ENCODE results near the genes TMCO3 and TFDP1.

DNA sequence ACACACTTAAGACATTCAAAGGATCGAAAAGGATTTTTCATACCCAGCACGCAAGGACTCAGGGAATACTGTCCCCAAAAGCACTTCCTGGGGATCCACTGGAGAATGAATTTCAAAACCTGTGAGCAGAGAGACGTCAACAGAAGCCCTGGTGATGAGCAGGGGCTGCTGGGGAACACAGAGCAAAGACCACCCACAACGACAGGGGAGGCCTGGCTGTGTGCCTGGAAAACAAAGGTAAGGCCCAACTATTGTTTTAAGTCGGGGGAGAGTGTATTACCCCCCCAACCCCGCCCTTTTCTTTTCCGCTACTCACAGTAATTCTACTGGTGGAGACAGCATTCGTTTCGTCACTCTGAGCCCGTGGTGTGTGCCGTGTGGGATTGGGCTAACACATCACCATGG is 18.5 kb upstream of the ADPRHL1 start:
- PRO-cap, result unidirectional peak, plus-strand start at position 353 of the sequence
- RAMPAGE, long total RNA, 2 experiments, result no peak in any of the 2 experiments

DNA sequence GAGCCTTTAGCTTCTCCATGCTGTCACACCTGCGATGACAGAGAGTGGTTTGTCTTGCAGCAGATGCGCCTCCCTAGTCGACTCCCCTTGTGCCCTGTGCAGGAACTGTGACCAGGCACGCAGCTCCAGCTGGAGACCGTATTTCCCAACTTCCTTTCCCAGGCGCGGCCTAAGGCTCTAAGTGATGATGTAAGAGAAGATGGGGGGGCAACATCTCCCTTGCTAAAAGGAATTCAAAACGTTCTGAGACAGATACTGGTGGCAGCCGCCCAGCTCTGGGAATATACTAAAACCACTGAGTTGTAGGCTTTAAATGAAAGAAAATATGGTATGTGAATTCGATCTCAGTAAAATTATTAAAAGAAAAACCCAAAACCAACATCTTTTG is 16.3 kb downstream of the DCUN1D2 start:
- PRO-cap, result unidirectional peak, minus-strand start at position 109 of the sequence
- RAMPAGE, long total RNA, 2 experiments, result no peak in any of the 2 experiments

DNA sequence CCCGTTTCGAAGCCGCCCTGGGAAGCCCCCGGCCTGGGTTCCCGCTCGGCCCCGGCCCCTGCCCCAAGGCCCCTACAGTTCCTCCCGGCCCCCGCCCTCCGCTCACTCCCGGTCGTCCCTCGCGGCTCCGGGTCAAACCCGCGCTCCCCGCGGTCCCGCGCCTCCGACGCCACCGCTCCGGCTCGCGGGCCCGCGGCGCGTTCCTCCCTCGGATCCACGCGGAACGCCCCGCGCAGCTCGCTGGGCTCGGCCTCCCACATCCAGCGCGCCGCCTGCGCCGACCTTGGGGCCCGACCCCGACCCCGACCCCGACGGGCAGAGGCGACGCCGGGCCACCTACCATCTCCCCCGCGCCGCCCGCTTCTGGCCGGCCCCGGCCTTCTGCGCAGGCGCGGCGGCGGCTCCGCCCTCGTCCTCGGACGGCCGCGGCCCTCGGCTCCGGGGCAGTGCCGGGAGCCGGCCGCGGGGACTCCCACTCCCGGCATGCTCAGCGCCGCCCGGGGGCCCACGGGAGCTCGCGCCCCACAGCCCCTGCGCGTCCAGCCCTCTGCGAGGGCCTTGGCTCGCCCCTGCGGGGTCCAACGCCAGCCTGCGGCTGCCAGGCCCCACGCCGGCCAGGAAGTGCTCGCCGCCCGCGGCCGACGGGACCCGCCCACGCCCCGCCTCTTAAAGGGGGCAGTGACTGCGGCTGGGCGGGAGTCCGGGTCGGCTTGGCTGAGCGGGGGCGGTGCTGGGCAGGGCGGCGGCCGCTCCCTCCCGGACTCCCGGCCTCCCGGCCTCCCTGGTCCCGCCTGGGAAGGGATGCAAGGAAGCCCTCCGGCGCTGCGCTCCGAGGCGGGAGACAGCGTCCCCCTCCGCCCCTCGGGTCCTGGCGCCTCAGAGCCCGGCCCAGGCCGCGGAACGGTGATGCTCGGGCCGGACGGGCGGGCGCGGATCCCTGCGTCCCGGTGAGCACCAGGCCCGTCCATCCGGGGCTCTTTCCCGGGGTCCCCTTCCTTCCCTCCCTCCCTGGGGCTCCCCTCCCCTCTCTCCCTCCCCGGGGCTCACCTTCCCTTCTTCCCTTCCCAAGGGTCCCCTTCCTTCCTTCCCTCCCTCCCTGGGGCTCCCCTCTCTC is at the start of gene TMCO3:
Gene TMCO3, plus strand, starts transcription at position 695 of the 1,114 bp plus-strand sequence.
- PRO-cap, result bidirectional peak, plus-strand start at position 525 of the sequence, minus-strand start at position 365 of the sequence; bidirectional peak, plus-strand start at position 698 of the sequence, minus-strand start at position 591 of the sequence
- RAMPAGE, long total RNA, 2 experiments, result start-site peak on the plus strand in 1 of 2 experiments, centred at position 770 of the sequence, 526 reads per replicate; start-site peak on the minus strand in 2 of 2 experiments, centred at positions 362 to 364 of the sequence, 81 to 103 reads per replicate

DNA sequence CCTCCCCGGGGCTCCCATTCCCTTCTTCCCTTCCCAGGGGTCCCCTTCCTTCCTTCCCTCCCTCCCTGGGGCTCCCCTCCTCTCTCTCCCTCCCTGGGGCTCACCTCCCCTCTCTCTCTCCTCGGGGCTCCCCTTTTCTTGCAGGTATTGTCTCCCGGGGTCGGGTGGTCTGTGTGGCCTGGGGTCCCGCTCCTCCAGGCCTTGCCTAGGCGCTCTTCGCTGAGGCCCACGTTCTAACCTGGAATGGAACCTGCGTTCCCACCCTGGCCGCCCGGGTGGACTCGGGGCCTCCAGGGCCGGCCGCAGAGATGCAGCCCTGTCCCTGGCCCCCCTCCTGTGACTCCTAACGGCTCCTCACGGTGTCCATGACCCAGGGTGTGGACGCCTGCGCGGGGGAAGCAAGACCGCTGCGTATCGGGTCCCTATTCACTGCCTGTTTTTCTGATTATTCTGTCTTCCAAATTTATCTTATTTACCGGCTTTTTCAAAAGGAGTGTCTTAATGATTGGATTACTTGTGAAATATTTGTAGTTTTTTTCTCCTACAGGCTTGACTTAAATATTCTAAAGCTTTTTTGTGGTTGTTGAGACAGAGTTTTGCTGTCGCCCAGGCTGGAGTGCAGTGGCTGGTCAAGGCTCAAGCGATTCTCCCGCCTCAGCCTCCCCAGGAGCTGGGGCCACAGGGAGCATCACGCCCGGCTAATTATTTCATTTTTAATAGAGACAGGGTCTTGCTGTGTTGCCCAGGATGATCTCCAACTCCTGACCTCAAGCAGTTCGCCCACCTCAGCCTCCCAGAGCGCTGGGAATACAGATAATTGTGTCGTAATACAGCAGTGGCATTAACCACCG is 845 bp downstream of the TMCO3 start:
- PRO-cap, result bidirectional peak, plus-strand start at position 373 of the sequence, minus-strand start at position 338 of the sequence
- RAMPAGE, long total RNA, 2 experiments, result no peak in any of the 2 experiments

GRCh38 chr13:113584133-113585115 is at the start of gene TFDP1:
TFDP1 (plus strand) TSS chr13:113584753.
- PRO-cap, result unidirectional peak, plus-strand start at chr13:113584750
- RAMPAGE, long total RNA, 2 experiments, result start-site peak on the plus strand in 1 of 2 experiments, at chr13:113584662-113584712 at its widest, 77 reads per replicate

- PRO-cap, result no peak
- RAMPAGE, long total RNA, 2 experiments, result no peak in any of the 2 experiments
These were observed 1.3 kb downstream of the TFDP1 start for GRCh38 chr13:113585990-113586209.

DNA sequence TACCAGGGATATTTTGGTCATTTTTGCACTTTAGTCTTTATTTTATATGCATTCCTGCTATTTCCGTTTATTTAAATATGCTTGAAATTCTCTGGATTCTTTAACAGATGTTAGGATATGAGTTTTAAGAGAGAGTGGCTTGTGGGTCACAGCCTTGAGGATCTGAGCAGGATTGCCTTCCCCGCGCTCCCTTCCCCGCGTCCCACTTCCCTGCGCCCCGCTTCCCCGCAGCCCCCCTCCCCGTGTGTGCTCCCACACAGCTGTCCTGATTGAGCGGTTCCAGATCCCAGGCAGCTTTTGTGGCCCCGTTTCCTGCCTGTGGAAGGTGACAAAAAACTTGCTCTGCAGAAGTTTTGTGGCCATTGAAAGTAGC is 31.7 kb downstream of the ATP4B start:
- PRO-cap, result no peak
- RAMPAGE, long total RNA, 2 experiments, result no peak in any of the 2 experiments

- PRO-cap, result no peak
- RAMPAGE, long total RNA, 2 experiments, result no peak in any of the 2 experiments
These were observed 24.2 kb downstream of the ATP4B start for GRCh38 chr13:113633608-113634391.

DNA sequence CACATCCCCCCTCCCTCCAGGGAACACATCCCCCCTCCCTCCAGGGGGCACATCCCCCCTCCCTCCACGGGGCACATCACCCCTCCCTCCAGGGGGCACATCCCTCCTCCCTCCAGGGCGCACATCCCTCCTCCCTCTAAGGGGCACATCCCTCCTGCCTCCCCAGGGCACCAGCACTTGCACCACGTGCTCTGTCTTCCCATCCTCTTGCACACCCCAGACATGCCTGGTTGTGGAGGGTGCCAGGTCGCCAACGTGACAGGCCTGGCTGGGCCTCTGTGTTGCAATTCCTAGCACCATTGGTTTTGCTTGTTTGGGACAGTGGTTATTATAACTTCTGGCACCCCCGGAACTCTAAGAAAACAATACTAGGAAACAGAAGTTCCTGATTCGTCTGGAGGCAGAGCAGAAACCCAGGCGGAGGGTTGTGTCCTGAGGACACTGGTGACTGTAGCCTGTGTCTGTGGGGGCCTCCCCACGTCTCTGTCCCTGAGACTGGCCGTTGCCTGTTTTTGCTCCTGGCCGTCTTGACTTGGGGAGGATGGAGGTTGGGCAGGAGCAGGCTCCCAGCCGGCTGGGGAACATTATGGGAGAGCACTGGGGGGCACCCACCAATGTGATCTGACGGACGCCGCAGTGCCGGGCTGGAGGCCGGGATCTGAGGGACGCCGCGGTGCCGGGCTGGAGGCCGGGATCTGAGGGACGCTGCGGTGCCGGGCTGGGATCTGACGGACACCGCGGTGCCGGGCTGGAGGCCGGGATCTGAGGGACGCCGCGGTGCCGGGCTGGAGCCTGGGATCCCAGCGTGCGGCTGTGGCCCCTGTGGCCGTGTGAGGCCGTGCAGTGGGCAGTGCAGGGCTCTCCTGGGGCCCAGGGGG is 46.2 kb downstream of the GAS6 start:
- PRO-cap, result bidirectional peak, plus-strand start at position 389 of the sequence, minus-strand start at position 301 of the sequence
- RAMPAGE, long total RNA, 2 experiments, result no peak in any of the 2 experiments

DNA sequence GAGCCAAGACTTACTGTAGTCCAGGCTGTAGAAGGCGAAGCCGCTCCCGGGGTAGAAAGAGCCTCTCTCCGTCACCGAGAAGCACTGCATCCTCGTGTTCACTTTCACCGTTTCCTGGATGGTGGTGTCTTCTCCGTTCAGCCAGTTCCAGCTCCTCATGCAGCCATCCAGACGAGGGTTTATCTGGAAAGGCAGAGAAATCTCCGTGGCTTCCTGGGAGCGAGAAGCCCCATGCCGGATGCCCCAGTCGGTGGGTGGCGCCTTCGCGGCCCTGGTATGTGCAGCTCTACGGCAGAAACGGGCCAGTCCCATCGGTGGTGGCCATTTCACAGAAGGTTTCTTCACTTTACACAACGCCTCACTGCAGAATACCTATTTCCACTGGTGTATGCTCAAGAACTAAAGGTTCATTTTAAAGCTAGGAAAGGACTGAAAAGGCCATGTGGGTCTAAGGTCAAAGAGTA is 36.9 kb downstream of the GAS6 start:
- PRO-cap, result no peak
- RAMPAGE, long total RNA, 2 experiments, result no peak in any of the 2 experiments

GRCh38 chr13:113832045-113833055 is 31.5 kb downstream of the GAS6 start:
- PRO-cap, result no peak
- RAMPAGE, long total RNA, 2 experiments, result no peak in any of the 2 experiments

GRCh38 chr13:113857912-113858516 is 5.9 kb downstream of the GAS6 start:
- PRO-cap, result no peak
- RAMPAGE, long total RNA, 2 experiments, result no peak in any of the 2 experiments

DNA sequence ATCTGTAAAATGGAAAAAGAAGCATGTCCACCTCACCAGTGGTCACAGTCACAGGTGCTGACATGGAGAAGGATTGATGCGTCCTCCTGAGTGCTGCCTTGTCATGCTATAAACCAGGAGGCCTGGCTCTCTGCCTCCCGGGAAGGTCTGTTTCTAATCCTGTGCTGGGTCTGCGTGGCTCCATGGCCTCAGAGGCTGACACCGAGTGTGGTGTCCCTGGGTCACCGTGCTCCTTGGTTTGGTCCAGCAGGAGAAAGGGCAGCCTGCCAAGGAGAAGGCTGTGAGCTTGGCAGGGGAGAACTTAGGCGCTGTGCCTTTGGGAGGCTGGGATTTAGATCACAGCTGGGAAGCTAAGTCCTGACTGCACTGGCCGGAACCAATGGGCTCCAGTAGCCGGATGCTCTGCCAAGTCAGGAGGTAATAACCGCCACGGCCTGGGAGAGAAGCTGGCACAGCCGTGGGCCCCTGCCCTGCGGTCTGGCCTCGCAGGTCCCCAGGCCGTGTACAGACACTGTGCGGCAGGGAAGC is 45.2 kb downstream of the C13orf46 start:
- PRO-cap, result no peak
- RAMPAGE, long total RNA, 2 experiments, result no peak in any of the 2 experiments

- PRO-cap, result no peak
- RAMPAGE, long total RNA, 2 experiments, result start-site peak on the minus strand in 1 of 2 experiments, at chr13:113970358-113970370 at its widest, 19 reads per replicate
These were observed 3.8 kb downstream of the C13orf46 start for GRCh38 chr13:113969957-113970664.

DNA sequence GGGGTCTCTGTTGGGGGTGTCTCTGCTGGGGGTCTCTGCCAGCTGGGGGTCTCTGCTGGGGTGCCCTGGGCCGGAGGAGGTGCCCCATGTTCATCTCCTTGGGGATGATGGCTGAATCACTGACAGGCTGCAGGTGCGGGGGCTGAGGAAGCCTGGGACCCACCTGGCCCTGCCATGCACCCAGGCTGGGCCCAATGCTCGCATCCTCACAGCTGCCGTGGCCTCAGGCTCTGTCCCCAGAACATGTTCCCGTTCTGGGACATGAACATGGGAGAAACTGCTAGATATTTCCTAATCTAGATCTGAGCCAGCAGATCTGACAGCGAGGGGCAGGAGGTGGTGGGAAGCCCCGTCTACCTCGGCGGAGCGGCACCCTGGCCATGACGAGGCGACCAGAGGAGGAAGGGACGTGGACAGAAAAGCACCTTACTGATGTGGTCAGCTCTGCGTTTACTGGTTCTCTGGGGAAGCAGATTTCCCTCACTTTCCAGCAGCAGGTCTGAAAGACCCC is 26.3 kb upstream of the C13orf46 start:
- PRO-cap, result no peak
- RAMPAGE, long total RNA, 2 experiments, result no peak in any of the 2 experiments

GRCh38 chr13:114034394-114035020 is 60.6 kb upstream of the C13orf46 start:
- PRO-cap, result no peak
- RAMPAGE, long total RNA, 2 experiments, result no peak in any of the 2 experiments

DNA sequence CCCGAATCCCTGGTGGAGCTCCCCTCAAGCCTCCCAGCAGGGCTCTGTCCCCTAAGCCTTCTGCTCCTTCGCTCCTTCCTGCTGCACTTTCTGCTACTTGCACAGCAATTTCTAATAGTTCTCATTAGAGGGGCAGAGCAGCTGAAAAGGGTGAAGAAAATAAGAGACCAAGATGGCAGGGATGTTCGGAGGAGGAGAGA is 43.5 kb downstream of the RASA3 start:
- PRO-cap, result no peak
- RAMPAGE, long total RNA, 2 experiments, result no peak in any of the 2 experiments

GRCh38 chr13:114112710-114113420 is 19.6 kb downstream of the RASA3 start:
- PRO-cap, result no peak
- RAMPAGE, long total RNA, 2 experiments, result no peak in any of the 2 experiments

- PRO-cap, result no peak
- RAMPAGE, long total RNA, 2 experiments, result no peak in any of the 2 experiments
These were observed 8.1 kb downstream of the RASA3 start for GRCh38 chr13:114124183-114124778.

DNA sequence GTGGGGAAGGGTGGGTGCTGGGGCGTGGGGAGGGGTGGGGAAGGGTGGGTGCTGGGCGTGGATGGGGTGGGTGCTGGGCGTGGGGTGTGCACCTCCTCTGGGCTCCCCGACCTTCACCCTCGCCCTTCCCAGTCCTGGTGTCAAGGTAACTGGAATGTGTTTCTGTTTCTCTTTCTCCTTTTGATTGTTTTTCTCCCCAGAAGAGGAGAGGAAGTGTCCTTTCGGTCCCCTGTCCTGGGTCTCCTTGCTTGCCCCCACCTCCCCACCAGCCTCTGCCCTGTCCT is 22.8 kb upstream of the CFAP97D2 start:
- PRO-cap, result no peak
- RAMPAGE, long total RNA, 2 experiments, result no peak in any of the 2 experiments